ENCODE measurements around the genes IL17RD and HESX1.

DNA sequence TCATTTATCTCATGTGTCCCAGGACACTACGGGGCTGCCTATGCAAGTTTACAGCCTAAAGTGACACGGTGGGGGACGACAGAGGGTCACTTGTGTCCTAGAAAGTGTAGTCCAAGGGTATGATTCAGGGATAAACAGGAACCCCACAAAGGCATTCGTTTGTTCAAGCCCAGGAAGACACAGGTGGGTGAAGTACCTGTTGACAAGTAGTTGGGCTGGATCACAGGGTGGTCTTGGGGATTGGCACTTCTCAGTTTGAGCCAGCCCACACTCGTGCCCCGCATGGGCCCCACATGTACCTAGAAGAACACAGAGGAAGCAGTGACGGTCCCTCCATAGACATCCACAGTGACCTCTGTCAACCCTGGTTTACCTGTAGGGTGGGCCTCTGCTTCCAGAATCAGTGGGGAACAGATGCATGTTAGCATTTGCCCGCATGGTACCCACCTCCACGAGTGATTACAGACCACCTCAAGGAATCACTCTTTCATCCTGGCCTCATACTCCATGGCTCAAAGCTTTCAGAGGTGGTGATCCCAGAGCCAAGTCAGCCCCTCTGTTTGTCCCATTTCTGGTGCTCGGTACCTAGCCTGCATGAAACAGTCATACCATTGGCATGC is 27.4 kb downstream of the CHDH start:
- PRO-cap = no peak

GRCh38 chr3:54120890-54121642 is 1.3 kb upstream of the CACNA2D3 start:
- PRO-cap = unidirectional peak, plus-strand start at chr3:54121447

DNA sequence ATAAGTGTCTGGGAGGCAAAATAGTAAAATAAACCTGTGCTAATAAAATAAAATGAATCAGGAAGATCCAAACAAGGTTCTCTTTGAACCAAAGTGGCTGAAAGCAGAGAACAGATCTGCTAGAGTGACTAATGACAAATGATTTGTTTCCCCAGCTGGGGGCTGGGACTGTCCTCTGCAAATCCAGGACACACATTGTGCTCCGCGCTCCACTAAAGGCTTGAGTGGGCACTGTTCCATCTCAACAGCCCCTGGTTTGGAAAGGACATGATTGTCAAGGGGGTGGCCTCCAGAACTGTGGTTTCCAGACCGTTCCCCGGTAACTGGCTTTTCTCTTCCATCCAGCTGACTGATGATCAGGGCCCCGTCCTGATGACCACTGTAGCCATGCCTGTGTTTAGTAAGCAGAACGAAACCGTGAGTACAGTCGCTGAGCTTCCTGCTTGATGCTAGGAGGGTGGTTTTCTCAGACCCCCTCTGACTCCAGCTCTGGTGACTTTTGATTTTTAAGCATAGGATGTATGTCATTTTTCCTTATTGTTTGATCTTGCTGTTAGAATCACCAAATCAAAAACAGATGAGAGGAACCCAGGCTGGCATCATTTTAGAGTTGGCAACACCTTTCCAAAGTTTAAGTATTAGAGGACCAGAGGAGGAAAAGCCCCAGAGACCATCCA is 90.9 kb downstream of the LRTM1 start:
- PRO-cap = no peak

DNA sequence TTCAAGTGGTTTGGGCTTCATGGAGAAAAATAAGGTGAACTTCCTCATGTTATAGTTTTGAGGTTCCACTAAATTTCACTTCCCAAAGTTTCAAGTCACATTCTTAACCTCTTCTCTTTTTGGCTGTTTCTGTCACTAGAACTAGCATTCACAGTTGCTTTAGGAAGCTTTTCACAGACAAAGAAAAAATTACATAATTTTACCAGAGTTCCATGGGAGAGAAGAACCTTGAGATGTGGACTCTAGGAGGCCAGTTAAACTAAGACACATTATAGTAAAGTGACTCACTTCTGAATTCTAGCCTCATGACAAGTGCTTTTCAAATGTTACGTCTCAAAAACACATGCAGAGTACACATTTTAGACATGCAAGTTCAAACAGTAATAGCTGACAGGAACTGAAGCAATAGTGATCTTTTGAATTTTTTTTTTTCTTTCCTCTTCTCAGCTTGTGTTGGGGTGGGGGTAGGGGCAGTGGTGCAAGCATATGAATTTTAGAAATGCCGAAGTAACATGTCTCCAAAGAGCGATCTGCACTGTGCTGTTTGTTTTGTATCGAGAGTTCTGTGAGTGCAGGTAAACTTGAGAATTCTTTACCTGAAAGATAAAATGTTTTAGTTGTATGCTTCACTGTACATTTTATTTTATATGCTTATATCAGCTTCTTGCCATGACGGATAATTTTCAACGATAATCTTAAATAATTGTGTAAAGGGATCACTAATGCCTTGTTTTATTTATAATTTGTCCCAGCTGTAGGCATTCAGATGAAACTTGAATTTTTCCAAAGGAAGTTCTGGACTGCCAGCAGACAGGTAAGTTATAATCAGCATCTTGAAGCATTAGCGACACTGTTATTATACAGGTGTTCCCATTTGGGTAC is 40.1 kb upstream of the LRTM1 start:
- PRO-cap = no peak

DNA sequence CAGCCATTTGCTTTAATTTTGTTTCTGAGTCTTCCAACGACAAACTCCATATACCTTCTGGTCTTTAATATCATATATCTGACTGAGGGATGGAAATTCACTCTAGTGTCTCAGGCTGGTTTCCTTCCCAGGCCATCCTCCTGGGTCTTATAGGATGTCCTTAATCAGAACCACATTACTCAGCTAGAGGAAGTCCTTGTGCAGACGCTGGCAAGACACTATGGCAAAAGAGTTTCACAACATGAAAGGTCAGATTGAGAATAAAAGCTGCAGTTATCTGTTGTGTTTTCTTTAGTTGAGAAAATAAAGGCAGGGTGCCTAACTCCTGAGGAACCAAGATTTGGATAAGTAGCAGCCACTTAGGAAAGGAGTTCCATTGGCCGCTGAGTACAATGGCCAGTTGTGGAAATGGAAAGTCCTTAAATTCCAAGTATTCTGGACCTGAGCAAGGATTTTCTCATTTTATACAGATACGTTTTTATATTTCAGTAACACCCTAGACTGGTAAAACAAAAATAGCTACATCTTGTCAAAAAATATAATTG is 128.9 kb upstream of the WNT5A start:
- PRO-cap = no peak

GRCh38 chr3:56787781-56788229 is 13.9 kb downstream of the ARHGEF3 start:
- PRO-cap = bidirectional peak, plus-strand start at chr3:56788071, minus-strand start at chr3:56787997

GRCh38 chr3:56956317-56956801 is 104.1 kb upstream of the SPATA12 start:
- PRO-cap = unidirectional peak, minus-strand start at chr3:56956534

DNA sequence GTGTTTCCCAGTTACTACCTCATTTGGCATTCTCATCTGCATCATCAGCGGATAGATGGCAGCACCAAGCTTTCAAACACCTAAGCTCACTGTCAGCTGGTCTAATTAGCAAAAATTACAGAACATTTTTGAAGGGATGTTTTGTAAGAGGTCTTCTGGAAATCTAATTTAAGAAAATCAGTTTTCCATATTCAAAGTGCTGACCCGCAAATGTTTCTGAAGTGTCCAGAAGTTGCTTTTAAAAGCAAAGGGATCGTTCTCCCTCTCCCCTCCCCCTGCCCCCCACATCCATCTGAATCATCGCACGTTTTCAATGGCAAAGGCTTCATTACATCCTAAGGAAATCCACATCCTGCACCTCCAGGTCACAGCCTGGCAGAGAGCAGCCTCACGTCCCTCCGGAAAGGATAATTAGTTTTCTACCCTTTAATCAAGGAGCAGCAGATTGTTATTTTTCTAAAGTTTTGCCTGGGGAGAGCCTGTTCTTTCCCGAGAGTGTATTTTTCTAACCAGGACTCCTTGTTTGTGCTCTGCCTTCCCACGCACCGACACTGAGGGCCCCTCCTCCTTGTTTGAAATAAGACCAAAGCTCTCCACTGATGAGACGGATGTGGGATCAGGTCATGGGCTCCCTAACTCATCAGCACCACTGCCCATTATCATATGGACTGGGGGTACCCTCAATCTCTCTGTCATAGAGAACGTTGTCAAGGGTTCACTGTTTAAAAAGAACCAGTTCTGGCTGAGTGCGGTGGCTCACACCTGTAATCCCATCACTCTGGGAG is 85.9 kb upstream of the SPATA12 start:
- PRO-cap = no peak

- PRO-cap = no peak
Observed at GRCh38 chr3:56976584-56977742, 83.5 kb upstream of the SPATA12 start.

- PRO-cap = no peak
Observed at GRCh38 chr3:57079148-57079628, 18.7 kb downstream of the SPATA12 start.

GRCh38 chr3:57164740-57165757 is at the start of gene IL17RD:
Gene IL17RD, minus strand, starts transcription at chr3:57165353.
- PRO-cap = unidirectional peak, minus-strand start at chr3:57165315

DNA sequence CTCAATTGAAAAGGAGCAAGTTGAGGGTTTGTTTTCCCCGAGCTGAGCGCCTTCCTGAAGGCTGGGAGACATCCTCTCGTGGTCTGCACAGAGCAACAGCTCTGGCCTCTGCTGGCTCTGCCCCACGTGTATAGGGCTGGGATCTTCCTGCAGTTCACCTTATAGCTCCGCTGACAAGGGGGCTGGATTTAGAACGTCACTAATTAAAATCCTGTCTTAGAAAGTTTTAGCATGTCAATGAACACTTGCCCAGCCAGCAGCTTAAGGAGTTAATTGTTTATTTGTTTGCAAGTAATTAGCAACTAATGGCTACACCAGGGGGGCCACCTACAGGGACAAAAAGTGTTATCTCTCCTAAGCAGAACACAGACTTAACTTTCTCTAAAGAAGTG is at the start of gene HESX1:
Gene HESX1, minus strand, starts transcription at position 132 of the 392 bp plus-strand sequence.
- PRO-cap = no peak

DNA sequence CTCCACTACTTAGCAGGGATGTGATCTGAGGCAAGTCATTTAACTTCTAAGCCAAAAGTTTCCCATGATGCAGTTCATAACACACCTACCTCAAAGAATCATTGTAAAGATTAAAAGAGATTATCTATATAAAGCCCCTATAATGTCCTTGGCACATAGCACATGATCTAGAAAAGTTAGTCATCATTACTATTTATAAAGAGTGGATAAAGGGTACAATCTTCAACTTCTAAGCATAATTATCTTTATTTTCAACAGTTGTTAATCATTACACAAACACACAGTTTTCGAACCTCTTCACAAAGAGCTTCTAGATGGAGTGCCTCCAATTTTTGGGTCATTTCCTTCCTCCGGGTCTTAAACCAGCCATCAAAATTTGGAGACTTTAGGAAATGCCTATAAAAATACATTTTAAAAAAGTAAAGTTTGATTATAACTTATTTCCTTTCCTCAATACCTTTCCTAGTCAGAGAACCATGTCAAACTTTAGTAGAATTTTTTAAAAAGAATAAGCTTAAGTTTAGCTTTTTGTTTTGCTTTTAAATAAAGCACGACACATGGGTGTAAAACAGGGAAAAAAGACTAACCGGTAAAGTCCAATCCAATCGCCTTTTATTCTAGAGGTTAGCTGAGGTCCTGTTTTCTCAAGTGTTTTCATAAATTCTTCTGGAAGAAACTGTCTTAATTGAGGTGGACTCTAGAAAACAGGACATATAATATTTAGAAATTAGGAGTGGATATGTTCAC is 33.2 kb upstream of the ARF4 start:
- PRO-cap = no peak

GRCh38 chr3:57782889-57783705 is 27.0 kb downstream of the SLMAP start:
- PRO-cap = no peak

DNA sequence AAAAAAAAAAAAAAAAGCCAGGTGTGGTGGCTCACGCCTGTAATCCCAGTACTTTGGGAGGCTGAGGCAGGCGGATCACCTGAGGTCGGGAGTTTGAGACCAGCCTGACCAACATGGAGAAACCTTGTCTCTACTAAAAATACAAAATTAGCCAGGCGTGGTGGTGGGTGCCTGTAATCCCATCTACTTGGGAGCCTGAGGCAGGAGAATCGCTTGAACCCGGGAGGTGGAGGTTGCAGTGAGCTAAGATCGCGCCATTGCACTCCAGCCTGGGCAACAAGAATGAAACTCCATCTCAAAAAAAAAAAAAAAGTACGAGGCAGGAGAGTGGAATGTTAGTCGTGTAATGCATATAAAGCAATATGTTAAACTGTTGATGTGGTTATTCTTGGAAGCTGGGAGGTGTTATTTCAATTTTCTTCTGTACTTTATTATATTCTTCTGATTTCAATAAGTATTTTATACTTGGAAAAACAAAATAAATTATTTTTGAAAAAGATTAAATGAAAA is 41.1 kb downstream of the SLMAP start:
- PRO-cap = no peak

- PRO-cap = no peak
Observed at GRCh38 chr3:57816537-57817065, 60.5 kb downstream of the SLMAP start.

GRCh38 chr3:57860499-57861090 is 104.5 kb downstream of the SLMAP start:
- PRO-cap = no peak

GRCh38 chr3:57883085-57883780 is 125.0 kb upstream of the FLNB start:
- PRO-cap = no peak

DNA sequence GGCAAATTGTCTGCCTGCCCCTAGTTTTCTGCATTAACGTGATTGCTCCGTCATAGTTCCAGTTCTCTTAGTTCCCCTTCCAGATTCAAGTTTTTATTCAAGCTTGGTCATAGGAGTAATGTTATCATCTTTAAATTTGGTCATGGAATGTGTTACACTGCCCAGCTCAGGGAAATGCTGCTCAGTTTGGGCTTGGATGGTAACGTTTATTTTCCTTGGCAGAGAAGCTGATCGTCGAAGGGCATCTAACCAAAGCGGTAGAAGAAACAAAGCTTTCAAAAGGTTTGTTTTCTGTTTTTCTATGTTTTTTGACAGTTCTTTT is 118.4 kb upstream of the FLNB start:
- PRO-cap = no peak

DNA sequence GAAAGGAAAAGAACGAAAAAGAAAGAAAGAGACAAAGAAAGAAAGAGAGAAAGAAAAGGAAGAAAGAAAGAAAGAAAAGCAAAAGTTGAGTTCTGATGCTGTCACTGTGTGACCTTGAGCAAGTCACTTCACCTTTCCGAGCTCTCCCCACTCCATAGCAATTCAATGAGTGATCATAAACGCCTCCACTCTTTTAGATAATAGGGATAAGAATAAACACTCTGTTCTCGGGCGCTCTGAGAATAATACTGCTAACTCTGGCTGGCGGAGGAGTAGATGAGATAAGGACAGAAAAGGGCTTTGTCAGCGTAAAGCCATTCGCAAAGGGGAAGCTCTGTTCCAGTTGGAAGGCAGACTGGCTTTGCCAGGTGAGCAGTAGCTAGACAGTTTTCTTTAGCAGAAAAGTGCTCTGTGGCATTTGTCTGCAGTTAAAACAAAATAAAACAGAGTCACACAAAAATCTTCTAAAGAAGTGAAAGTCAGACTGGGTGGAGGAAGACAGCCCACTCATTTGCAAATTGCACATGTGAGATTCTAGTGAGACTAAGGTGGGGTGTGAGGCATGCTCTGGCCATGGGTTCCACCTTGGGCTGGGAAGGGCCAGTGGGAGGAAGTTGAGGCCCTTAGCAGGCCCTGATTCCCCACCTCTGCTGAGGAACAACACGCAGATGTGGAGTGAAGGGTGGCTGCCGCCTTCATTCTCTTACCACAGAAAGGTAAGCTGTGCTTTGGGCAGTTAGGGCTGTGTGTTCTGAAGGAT is 9.5 kb upstream of the FLNB start:
- PRO-cap = no peak